Skeletal muscle satellite cell (primary cell): ENCODE measurements around a stretch of chr21.

GRCh38 chr21:38497124-38497715 lies 1.1 kb downstream of the ERG start:
- CAGE, long polyA plus RNA: no peak

DNA sequence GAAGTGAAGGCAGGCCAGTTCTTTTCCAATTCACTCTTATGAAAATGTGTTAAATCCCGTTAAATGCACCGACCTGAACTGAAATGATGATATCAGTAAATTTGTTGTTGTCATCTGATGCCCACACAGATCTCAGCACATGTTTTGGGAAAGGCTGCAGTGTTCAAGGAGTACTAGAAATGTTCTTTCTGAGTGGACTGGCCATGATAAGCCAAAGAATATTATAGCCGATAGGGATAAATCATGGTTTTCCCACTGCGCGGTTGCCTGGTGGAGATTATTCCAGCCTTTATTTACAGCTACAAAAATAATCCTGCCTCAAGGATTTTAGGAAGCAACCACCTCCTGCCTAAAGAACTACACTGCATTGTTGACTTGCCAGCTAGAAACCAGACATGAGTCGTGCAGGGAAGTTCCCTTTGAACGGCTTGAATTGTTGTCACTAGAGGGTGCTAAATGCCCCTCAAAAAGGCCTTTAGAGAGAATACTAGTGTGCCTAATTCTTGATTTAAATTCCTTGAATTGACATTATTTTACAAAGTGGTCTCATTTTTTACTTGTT lies 7.2 kb upstream of the ERG start:
- CAGE, long polyA plus RNA: no peak

DNA sequence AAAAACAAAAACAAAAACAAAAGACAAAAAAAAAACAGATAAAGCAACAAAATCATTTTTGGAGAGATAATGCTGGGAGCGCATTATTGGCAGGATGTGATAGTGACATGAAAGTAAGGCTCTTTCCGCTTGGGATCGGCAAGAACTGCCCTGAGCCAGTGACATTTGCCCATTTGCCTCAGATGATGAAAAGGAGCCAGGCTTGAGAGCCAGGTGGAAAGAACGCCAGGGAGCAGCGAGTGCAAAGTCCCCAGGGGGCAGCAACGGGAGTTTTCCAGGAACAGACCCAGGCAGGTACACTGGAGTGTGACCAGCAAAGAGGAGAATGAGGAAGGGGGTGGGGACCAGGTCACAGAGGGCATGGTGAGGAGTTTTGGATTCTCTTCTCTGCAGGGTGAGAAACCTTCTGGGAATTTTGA lies 10.8 kb upstream of the ETS2 start:
- CAGE, long polyA plus RNA: no peak

DNA sequence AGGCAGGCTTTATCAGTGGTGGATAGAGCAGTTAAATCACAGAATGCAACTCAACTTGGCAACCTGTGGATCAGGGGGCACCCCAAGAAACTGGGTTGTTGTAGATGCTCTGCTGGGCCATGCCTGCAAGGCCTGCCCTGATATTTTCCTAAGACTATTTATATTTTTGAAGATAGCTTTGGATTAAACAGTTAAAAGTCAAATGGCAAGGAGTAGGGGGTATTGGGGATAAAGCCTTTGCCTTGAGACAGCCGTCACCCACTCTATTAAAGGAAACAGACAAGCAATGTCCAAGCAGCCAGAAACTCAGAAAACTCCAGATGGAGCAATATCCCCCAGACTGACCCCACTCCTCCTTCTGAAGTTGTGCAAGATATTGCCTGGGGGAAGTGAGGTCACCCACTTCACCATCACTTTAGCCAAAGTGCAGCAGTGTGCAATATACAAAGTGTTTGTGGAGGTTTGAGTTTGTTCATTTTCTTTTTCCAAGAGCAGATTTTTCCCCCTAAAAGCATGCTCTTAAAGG lies 125.0 kb downstream of the ETS2 start:
- CAGE, long polyA plus RNA: no peak

DNA sequence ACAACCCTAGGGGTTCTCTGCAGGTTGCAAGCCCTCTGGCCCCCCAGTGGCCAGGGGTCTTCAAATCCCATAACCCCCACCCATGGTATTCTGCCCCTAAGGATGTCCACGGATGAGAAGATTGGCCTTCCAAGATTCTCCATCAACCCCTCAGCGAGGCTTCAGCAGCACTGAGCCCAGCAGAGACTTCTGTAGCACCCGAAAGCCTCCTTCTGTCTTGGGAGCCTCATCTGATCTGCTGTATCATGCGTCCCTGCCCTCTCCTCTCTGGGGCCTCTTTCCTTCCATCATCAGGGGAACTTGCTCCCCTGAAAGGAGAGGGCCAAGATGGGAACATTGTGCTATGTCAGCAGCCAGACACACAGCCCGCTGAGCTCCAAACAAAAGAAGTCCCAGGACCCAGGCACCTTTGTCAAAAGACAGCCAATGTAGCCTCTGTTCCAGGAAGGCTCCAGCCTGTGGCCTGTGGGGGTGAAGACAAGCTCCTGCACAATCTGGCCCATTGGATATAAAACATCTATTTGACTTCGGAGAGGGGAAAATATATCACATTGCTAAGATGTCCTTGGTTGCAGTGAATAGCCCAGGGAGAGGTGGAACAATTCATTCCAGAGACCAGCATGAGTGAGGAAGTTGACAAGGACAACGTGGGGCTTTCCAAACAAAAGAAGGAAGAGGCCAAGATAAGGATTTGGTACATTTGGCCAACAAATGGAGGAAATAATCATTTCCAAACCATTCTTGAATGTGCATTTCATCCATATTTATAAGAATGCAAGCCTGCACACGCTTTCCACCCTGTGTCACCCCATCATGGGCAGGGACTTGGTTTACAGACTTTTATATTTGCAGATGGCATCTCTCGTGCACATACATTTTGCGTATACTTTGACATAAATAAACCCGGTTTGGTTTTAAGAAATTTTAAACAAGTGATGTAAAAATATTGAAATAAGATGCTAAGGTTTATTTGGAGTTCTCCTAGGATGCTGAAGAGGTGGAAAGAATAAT lies 186.9 kb downstream of the ETS2 start:
- CAGE, long polyA plus RNA: no peak

GRCh38 chr21:39141714-39142088 lies 41.5 kb downstream of the PSMG1 start:
- CAGE, long polyA plus RNA: no peak

DNA sequence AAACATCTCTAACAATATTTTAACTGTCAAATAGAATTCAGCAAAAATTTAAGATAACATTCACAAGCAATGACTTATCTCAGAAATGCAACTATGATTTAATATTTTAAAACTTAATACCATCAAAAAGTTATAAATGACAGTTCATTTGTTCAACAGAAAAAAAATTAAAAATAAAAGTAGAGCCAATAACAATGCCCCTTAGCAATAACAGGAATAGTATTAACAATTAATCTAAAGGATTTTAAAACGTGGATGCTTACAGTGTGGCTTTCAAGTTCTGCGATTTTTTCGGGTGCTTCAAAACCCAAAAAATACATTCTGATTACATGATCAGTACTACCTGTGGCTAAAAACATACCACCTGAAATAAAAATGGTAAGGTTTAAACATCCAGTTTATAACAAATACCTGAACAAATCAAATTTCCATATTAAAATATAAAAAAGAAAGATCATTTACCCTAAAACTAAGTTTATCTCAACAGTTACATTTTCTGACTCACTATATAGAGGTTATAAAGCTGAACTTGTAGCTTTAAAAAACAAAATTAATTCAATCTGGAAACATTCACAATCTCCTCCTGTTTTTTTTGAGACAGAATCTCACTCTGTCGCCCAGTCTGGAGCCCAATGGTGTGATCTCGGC lies 36.3 kb downstream of the BRWD1 start:
- CAGE, long polyA plus RNA: no peak

DNA sequence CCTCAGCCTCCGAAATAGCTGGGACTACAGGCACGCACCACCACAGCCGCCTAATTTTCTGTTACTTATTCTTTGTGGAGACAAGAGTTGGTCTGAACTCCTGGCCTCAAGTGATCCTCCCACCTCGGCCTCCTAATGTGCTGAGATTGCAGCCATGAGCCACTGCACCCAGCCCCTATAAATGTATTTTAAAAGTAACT lies 2.3 kb downstream of the BRWD1 start:
- CAGE, long polyA plus RNA: no peak

- CAGE, long polyA plus RNA: no peak
Observed at GRCh38 chr21:39319025-39319720, 5.7 kb upstream of the BRWD1 start.

DNA sequence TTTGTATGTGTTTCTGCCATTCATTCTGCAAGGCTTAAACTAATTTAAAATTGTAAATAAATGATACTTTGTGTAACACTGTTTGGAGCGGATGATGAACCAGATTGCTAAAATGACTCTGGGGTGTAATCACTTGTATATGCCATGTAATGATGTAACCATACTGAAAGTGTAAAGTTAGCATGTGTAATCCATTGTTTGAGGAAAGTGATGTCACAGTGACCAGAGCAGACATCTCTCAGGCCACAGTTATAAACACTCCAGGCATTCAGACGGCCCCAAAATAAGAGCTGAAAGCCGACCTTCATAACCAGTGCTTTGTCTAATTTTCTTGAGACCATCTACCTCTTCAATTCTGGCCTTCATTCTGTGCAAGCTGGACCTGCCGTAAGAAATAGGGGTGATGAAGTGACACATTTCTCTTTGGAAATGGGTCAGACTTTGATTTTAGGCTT lies 700 bp downstream of the SH3BGR start:
- CAGE, long polyA plus RNA: no peak

DNA sequence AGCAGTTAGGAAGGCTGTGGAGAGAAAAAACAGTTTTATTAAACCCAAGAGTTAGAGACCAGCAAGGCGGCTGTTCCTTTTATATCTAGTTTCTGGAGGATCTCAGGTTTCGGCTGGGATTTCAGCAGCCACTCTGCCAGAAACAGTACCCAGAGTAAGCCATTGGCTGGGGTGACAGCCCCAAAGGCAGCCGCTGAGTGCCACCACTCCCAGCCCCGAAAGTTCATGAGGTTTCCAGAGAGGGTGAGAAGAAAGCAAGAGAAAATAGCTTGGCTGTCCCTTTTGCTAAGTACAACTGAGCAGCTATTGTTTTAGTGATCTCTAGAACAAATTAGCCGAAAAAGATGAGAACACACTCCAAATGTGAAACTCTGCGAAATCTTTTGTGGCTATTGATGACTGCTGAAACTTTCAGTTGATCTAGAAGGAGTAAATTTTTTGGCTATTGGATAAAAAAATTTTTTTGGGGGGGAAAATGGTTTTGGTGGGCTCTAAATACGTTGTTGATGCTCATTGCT lies 1.2 kb downstream of the SH3BGR start:
- CAGE, long polyA plus RNA: no peak

DNA sequence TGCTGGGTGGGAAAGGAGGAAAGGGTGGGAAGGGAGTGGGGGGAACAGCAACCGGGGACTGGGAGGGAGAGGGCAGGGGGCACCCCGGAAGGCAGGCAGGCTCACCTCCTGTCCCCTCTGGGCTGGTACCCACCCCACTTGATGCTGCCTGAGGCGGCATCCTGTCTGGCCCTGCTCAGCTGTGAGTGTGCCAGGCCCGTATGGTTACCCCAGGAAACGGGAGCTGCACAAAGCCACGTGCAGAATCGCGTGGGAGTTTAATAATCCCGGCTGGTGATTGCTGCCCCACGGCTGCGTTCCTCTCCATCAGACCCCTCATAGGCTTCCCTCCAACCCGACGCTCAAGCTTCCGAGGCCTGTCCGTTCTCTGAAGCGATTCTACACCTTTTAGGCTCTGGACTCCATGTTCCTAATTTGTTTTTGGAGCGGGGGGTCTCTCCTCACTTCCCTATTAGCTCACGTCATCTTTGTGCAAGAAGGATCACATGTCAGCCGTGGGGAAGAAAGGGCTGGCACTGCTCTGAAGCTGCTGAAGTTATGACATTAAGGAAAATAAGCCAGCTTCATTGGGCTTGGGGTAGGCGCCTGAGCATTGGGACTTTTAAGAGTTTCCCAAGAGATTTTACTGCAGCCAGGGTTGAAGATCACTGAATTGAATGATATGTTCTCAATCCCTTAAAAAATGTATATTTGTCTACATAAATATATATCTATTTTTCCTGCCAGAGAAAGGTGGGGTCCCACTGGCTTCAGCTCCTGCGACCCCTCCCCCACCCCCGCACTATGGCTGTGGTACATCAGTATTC lies 1.1 kb upstream of the B3GALT5 start:
- CAGE, long polyA plus RNA: no peak

GRCh38 chr21:39788378-39788955 lies 43.5 kb downstream of the IGSF5 start:
- CAGE, long polyA plus RNA: no peak

GRCh38 chr21:41124251-41124867 lies 43.6 kb upstream of the BACE2 start:
- CAGE, long polyA plus RNA: no peak

- CAGE, long polyA plus RNA: no peak
Observed at GRCh38 chr21:41169463-41170063, 1.6 kb downstream of the BACE2 start.

DNA sequence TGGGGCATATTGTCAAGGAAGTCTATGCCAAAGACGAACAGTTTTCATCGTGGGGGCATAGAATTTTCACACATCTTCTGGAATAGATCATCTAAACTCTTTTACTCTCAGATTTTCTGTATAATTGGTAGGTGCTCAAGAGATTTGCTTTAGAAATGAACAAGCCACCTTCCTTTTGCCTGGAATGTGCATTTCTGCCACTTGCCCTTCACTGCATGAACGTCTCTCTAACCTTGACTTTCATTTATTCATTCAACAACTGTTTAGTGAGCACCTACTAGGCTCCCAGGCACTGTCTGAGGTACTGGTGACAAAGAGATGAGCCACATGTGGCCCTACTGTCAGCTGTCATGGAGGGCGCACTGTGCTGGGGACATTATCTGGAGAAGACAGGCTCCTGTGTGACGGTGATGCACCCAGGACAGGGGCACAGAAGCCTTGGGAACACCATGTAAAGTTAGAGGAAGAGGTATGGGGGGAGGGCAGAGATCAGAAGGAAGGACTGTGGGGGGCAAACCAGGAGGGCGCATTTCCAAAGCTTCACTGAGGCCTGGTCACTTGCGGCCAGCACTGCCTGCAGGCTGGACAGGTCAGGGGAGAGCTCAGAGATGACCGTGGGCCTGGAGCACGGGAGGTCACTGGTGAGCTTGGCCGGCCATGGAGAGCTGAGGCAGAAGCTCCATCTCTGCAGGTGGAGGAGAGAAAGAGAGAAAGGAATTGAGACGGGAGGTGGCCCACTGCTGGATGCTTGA lies 46.7 kb downstream of the BACE2 start:
- CAGE, long polyA plus RNA: no peak

GRCh38 chr21:41247542-41248148 lies 69.0 kb upstream of the FAM3B start:
- CAGE, long polyA plus RNA: no peak

GRCh38 chr21:41275844-41276712 lies 40.5 kb upstream of the FAM3B start:
- CAGE, long polyA plus RNA: no peak

- CAGE, long polyA plus RNA: no peak
Observed at GRCh38 chr21:41428983-41429496, 3.0 kb downstream of the MX1 start.

DNA sequence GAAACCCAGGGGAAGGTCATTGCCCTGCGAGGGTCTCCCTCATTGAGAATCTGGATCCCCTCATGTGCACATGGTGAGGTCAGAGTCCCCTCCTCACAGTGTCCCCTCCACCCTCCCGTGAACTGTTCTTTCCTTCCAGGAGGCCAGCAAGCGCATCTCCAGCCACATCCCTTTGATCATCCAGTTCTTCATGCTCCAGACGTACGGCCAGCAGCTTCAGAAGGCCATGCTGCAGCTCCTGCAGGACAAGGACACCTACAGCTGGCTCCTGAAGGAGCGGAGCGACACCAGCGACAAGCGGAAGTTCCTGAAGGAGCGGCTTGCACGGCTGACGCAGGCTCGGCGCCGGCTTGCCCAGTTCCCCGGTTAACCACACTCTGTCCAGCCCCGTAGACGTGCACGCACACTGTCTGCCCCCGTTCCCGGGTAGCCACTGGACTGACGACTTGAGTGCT lies 32.4 kb downstream of the MX1 start:
- CAGE, long polyA plus RNA: no peak